Zone of skin (tissue), 1 donor: ENCODE measurements around the gene FANCL.

- RRBS = no CpG with 5 or more reads among the region's 9 CpGs
Measured at GRCh38 chr2:54897930-54898376, 152.3 kb downstream of the RTN4 start.

- RRBS = no CpG with 5 or more reads among the region's 4 CpGs
Measured at GRCh38 chr2:54945229-54945772, 105.0 kb downstream of the RTN4 start.

DNA sequence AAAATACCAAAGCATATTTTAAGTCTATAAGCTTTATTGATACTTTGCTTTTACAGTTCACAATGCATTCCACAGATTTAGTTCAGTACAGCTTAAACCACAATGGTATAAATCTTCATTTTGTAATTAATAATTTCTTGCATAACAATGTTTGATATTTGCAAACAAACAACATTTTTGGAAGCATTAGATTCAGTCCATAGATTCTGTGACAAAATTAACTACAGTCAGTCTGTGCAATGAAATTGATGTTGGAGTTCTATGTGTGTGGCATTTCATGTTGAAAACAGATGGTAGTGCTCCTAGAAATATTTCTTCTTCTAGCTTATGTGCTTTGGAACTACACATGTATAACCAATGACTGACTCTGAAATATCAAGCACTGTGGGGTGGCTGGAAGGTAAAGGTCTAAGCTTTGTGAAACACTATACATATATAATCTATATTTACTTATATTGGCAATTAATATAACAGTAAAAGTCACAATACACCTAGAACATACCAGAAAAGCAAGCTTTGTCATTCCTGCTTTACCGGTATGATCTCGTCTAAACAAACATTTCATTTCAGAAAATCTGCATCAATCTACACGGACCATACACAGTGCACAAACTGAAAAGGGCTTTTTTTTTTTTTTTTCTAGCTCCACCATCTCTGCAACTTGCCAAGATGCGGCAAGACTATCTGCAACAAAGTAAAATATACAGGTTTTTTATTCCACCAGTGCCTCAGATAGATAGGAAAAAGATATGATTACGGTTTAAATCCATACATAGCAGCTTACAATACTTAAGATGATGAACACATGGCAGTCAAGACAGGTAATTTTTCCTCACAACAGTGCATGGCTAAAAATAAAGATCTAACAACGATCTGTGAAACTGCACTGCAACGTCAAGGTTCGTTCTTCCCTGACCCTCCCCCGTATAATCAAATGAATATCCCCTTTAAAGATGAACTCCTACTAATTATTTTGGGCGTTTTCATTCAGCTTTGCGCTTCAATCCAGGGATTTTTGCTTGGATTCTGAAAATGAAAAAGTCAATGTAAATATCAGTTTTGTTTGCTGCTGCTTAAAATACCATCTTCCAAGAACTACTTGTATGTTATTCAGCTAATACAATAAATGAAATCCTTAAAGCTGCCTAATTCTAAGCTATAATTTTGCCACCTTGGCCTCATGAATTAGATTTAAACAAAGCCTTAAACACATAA, 77.7 kb downstream of the RTN4 start:
- RRBS = no CpG with 5 or more reads among the region's 11 CpGs

- RRBS = no CpG with 5 or more reads among the region's 13 CpGs
Measured at GRCh38 chr2:55009756-55010757, 40.2 kb downstream of the RTN4 start.

DNA sequence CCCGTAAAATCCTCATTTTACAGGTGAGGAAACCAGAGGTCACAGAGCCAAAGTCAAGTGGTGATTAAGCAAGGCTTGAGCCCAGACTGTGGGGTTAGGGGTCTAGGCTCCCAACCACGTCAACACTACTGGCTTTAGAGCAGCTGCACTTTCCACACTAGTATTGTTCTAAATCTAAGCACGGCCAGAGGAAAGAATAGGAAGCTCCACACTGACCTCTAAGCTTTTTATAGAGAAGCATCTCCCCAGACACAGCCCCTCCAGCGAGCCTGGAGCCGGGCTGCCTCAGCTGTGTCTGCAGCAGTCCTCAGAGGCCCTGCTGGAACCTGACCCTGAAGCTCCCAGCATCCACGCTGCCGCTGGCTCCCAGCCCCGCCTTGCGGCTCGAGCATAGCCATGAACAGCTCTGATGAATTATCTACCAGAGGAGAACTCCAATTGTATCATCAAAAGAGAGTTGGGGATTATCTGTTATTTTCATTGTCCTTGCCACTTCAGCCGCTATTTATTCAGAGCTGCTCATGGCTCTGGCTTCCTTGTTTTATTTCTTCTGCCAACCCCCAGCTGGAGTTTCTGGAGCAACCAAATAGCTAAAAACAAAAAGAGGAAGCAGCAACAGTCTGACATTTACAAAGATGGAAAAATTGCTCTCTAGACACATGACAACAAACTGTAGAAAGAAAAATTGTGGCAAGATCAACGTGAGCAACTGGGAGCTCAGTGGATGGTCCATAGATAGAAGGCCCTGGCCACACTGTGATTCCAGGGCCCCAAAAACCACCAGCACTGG, 62.2 kb upstream of the RTN4 start:
- RRBS = no CpG with 5 or more reads among the region's 12 CpGs

DNA sequence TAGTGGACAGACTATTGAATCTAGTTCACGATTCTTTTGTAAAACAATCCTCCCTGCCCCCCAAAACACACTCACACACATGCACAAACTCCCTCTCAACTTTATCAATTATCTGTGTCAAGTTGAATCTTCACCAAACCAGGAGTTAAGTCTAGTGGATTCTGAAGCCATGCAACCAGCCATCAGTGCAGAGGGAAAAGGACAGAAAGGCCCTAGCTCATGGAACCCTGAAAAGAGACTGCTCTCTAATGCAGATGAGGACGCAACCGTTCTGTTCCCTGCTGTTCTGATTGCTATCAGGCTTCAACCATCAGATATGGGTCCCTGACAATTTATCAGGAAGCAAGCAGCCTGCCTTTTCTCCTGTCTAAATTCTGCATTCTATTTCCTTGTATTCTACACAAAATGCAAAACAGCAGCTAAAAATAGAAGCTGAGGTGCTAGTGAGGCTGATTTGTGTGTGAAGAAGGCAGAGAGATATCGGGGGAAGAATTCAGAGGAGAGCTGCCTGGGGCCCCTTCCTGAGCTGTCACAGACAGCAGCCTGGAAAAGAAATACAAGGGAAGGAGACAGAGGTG, 68.4 kb upstream of the RTN4 start:
- RRBS = no CpG with 5 or more reads among the region's 4 CpGs

DNA sequence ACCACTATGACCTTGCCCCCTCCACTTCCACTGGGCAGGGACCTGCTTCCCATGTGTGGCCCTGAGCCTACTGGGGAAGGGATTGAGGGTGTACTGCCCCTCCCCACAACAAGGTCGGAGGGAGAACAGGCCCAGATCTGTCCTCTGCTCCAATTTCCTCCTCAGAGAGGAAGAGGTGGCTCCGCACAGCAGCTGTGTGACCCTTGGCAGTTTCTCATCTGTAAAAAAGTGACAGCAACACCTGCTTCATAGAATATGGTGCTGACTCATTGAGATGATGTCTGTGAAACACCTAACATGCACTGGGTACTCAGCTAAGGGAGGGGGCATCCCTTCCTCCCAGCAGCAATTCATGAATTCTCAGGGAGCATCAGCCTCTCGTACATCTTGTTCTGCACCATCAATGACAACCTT, 72.8 kb downstream of the CLHC1 start:
- RRBS = no CpG with 5 or more reads among the region's 3 CpGs

DNA sequence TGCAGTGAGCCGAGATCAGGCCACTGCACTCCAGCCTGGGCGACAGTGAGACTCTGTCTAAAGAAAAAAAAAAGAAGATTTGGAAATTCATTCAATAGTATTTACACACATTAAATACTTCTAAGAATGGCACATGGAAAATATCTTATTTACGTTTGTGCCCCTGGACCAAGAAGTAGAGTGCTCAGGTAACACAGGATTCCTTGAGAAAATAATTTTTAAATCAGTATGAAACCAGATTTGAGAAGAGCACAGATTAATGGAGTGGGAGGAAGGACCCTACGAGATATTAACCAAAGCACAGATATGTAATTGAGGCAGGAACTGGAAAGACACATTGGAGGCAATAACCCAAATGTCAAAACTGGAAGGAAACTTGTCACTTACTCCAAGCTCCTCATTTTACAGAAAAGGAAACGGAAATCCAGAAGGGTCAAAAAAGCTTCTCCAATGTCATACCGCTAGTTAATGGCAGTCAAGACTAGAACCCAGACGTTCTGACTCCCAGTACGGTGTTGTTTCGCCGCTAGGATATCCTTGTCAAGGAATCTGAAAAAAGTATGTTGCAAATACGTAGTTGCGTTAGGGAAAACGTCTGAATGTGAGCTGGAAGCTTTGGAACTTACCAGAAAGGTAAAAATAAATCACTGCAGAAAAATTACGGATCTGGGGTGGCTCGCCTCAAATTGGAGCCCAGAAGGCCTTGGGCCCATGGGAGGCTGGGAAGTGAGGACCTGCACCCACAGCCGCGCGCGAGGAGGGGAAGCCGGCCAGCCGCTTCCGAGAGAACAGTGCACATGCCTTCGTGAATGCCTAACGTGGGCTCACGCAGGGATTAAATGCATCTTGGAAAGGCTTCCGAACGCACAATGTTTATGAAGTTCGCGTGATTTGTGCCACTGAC, 588 bp downstream of the MTIF2 start:
- RRBS = no CpG with 5 or more reads among the region's 29 CpGs

- RRBS = no CpG with 5 or more reads among the region's 5 CpGs
Measured at GRCh38 chr2:55334226-55335389, 65.6 kb upstream of the MTIF2 start.

DNA sequence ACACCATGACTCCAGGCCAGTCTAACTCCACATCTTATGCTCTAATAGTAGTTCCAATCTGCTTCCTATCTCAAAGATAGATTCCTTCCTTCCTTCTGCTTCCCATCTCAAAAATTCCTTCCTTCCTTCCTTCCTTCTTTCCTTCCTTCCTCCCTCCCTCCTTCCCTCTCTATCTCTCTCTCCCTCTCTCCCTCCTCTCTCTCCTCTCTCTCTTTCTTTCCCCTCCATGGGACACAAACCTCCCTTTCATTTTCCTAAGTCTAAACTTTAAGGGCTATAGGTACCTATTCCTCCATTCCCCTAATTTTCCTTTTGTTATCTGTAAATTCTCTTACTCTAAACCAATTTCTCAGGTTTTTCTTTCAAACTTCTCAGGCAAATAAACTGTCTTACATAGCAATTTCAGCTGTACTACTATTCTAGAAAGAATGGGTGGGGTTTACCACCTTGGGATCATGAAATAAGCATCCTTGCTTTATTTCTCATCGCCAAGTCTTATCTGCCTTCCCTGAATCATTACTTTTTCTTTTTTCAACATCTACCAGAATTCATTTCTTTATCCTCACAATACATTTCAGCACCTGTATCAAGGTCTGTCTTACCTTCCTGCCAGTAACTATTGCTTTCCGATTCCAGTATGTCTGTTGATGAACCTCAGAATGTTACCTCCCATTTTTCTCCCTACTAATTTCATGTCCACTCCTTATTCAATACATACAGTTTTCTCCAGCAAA, 62.3 kb downstream of the CCDC88A start:
- RRBS = no CpG with 5 or more reads among the region's 2 CpGs

GRCh38 chr2:55409011-55409814, 10.4 kb downstream of the CCDC88A start:
- RRBS = no CpG with 5 or more reads among the region's 9 CpGs

DNA sequence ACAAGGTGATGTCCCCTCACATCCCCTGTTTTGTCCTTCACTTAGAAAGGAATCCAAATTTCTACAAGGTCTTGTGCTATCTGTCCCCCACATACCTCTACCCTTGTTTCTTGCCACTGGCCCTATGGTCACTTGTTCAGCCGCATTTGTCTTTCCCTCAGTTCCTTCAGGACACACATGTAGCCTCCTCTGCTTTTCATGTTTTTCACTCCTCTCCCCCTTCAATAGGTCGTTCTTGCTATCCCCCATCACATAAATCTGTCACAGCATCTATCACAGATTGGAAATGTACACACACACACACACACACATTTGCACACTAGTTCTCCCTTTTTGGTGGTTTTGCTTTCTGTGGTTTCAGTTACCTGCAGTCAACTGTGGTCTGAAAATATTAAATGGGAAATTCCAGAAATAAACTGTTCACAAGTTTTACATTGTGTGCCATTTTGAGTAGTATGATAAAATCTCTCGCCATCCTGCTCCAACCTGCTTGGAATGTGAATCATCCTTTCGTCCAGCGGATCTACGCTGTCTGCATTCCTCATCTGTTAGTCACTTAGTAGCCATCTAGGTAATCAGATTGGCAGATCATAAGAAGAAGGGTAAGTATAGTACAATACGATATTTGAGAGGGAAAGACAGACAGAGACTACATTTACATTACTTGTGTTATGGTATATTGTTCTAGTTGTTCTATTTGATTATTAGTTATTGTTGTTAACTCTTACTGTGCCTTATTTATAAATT, 85.9 kb upstream of the PNPT1 start:
- RRBS = no CpG with 5 or more reads among the region's 7 CpGs

DNA sequence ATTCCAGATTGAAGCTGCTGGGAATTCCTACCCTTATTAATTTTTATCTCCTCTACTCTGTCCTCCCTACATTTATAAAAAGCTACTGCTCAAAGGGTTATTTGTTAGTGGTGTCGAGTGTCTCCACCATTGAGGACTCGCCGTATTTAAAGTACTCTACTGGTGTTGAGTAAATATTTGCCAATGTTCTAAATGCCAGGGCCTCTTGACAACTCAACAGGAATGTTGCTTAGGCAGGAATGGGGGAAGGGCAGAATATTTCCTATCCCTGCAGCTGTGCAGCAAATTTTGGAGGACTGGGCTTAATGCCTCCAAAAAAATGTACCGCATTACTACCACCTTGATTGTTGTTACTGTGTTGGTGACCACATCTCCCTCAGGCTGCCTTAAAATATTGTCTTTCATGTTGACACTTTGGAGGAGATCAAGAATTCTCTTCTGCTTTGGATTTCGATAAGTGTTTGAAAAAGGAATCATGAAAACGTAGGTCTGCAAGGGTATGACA, 84.4 kb downstream of the EFEMP1 start:
- RRBS = no CpG with 5 or more reads among the region's 6 CpGs

DNA sequence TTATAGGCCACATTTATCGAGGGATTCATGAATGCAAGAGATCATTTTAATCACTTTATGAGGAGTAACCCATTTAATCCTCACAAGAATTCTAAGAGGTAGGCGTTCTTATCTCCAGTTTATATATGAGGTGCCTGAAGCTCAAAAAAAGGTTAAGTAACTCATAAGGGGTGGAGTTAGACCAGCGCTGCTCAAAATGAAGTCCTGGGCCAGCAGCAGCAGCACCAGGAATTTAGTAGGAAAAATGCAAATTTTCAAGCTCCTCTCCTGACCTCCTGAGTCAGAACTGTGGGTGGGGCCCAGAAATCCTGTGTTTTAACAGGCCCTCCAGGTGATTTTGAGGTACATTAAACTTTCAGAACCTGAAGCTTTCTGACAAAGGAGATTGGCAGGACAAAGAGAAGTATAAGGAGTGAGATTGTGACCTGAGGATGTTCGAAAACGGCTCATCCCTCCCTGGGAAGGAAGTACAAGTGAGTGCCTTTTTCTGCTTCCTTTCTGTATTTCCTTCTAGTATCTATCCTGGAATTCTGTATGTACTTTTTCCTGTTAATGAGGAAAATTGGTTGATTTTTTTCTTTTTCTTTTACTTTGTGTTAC, 66.0 kb upstream of the CCDC85A start:
- RRBS = no CpG with 5 or more reads among the region's 5 CpGs

DNA sequence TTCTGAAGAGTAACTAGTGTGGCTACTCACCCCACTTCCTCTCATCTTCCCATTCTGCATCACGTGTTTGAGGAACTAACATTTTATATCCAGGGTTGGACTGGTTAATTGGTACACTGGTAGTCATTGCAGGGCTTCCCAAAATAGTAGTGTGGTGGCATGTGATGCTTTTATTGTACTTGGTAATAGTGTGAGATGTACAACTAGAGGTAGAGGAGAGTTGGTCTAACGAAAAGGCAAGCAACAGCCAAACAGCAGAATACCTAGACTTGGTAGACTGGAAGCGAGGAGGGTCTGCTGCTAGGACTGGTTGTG, 9.9 kb downstream of the VRK2 start:
- RRBS = no CpG with 5 or more reads among the region's 3 CpGs

- RRBS = under 1% methylated on average over 7 of the region's 60 CpGs
Measured at GRCh38 chr2:58240552-58241601, at the start of gene FANCL. FANCL (minus strand) TSS chr2:58241325.

GRCh38 chr2:58428983-58429630, 188.0 kb upstream of the FANCL start:
- RRBS = no CpG with 5 or more reads among the region's 11 CpGs

DNA sequence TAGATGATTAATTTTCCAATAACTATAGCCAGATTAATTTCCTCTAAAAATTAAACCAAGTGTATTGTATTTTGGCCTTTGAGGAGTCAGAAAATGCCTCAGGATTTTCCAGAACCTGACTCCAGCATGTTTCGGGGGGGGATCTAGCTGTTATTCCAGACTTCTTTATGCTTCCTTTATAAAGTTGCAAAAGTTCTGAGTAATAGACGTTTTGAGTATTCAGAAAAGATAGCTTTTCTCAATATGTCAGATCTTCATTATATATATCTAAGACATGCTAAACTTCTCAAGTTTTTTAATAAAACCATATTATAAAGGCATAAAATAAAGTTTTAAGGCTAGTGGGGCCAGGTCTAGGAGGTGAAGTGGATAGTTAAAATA, 270.5 kb upstream of the FANCL start:
- RRBS = no CpG with 5 or more reads among the region's 2 CpGs

DNA sequence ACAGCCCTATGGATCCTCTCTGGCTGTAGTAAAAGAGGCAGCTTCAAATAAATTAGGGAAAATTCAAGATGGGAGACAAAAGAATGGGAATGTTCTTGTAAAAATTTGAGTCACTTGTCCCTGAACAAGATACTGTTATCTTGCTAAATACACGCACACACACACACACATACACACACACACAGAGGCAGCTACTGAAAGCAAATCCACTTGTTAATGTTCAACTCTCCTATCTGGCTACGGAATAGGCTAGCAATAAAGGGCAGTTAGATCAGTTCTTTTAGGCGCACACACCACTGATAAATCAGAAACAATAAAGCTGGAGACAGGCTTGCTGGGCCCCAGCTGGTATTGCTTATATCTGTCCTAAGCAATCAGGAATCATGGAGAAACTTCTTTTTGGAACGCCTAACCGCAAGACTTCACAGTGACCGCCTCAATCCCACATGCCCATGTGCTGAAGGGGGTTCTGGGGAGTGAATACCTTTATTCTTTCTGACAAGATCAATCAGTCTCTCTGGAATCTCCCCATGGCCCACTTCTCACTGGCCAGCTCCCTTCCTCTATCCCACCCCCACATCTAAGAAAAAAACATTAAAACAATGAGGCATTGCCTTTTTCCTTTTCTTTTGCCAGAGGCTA, 461.5 kb downstream of the BCL11A start:
- RRBS = no CpG with 5 or more reads among the region's 6 CpGs

GRCh38 chr2:60316275-60316757, 237.1 kb downstream of the BCL11A start:
- RRBS = no CpG with 5 or more reads among the region's 5 CpGs